Subcutaneous preadipocyte (primary cell): ENCODE data around the gene PLA2G3.

DNA sequence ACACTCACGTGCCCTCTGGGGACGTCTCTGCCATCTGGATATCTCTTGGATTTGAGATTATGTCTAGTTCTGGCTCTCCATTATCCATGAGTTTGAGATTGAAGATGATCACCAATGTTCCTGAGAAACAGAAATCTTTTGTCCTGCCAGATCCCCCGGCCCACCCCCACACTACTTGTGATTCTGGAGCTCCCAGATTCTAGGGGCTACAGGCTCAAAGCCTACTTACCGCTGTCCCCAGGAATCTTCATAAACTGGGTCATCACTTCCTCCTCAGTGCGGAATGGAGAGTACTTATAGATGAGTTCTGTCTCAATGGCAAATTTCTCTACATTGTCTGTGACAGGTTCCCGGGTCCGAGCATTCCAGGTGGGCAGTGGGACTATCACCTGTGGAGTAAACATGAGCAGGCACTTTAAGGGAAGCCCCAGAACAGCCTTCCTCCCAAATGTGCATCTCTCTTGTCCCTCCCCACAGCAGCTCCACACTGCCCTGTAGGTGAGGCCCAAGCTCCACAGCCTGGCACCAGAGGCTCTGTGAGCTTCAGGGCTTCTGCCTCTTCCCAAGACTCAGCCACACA, 26.6 kb downstream of the MORC2 start:
- CAGE, long polyA plus RNA = no peak

- CAGE, long polyA plus RNA = no peak
These were observed 22.2 kb downstream of the MORC2 start for GRCh38 chr22:30946227-30946999.

DNA sequence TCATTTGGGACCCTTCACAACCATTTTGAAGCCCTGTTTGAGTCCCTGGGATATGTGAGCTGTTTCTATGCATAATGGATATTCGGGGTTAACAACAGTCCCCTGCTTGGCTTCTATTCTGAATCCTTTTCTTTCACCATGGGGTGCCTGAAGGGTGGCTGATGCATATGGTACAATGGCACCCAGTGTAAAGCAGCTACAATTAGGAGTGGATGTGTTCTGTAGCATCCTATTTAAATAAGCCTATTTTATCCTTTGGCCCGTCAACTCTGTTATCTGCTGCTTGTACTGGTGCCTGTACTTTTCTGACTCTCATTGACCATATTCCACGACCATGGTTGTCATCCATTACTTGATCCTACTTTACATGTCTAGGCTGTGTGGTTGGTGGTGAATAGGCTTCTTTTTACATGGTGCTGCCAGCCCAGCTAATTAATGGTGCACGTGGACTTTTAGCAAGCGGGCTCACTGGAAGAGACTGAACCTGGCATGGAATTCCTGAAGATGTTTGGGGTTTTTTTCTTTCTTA, 1.8 kb upstream of the MORC2 start:
- CAGE, long polyA plus RNA = no peak

DNA sequence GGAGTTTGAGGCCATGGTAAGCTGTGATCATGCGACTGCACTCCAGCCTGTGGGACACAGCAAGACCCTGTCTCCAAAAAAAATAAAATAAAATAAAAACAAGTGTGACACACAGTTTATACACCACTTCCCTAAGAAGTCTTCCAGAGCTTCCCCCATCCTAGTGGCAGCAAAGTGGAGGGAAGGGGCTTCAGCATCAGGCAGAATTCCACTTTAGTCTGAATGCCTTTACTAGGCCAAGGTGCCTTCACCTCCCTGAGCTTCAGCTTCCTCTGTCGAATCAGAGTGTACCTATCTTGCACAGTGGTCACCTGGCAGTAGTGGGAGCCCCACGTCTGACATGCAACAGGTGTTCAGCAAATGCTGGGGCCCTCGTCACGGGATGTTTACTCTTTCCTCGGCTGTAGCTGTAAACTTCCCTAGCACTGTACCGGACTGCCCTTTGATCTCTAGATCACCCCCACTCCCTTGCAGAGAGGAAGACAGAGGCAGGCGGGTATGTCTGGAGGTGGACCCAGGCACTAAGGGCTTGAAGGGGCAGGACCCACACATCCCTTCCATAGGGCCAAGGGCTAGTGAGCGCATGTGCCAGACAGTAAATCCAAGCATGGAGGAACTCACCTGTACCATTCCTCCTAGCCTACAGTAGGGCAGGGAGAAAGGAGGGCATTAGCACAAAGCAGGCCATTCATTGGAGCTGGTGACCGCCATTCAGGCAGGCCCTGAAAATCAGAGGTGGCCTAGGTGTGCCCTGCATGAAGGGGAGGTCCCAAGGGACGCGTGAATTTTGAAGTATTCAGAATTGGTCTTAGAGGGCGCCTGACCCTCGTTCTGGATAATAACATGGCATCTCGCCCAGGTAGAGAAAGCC, 2.1 kb upstream of the SMTN start:
- CAGE, long polyA plus RNA = no peak

DNA sequence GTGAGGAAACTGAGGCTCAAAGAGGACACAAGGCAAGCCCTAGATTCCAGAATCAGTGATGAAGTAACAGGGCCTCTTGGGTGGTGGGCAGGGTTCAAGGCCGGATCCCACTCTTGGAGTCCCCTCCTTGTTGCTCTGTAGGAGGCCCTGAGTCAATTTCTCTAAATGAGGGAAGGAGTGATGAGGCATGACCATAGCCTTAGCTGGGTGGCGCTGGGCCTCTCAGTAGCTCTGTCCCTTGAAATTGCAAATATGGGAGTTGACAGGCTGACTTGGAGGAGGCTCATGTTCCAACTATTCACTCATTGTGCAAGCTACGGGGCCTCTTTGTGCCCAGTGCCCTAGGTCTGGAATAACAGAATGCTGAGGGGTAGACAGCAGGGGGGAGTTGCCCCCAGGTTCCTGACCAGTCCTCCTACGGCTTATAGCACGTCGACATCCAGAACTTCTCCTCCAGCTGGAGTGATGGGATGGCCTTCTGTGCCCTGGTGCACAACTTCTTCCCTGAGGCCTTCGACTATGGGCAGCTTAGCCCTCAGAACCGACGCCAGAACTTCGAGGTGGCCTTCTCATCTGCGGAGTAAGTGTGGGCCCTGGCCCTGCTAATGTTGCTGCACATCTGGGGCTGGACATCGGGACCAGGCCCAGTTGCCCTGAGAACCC, 7.9 kb downstream of the SELENOM start:
- CAGE, long polyA plus RNA = no peak

DNA sequence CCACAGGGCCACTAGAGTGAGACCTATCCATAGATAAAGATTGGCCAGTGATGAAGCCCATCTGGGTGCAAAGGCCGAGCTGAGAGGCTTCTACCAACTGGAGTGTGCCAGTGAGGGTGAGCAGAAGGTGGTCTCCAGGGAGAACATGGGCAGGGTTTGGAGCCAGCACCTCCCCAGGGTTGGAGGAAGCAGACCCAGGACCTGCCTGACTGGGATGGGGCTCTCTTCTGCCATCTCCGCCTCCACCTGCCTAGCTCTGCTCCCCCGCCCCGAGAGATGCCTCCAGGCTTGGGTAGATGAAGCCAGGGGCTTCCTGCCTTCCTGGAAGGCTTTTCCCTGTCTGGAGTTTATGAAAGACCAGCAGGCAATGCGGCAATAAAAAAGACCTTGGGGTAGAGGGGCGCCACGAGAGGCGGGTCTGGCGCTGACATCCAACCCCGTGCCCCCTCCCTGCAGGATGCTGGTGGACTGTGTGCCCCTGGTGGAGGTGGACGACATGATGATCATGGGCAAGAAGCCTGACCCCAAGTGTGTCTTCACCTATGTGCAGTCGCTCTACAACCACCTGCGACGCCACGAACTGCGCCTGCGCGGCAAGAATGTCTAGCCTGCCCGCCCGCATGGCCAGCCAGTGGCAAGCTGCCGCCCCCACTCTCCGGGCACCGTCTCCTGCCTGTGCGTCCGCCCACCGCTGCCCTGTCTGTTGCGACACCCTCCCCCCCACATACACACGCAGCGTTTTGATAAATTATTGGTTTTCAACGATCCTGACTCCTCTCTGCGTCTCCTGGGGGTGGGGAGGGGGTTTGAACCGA, 3.3 kb downstream of the SELENOM start:
- CAGE, long polyA plus RNA = no peak

DNA sequence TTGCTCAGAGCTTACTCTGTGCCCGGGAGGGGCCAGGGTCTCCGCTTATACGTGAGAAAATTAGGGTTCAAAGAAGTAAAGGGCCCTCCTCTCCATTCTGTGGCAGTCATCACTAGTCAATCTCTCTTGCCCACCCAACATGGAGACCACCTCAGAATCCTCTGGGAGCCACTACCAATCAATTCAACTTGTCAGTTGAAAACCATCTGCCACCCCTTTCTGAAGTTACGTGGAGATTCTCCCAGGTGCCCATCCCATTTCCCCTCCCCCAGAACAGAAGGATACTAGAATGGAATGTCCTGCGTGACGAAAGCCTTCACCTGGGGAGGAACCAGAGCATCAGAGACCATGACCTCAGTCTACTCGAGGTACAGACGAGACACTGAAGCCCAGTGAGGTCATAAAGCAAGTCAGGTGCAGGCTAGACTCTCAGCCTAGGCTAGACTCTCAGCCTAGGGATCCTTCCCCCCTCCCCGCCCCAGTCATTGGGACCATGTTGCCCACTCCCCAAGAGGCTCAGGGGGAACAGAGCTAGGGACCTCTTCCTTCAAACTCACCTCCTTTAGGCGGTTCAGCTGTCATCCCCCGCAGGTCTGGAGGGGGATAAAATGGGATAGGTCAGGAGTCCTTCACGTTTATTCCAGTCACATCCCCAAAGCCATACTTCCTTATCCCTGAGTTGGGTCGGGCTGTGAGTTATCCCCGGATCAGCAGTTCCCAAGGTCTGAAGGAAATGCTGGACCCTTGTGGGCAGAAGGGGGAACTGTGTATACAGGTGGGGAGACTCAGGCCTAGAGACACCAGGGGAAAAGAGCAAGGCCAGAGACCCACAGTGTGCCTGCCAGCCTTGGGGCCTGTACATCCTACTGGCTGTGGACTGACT, 1.8 kb downstream of the SELENOM start:
- CAGE, long polyA plus RNA = no peak

DNA sequence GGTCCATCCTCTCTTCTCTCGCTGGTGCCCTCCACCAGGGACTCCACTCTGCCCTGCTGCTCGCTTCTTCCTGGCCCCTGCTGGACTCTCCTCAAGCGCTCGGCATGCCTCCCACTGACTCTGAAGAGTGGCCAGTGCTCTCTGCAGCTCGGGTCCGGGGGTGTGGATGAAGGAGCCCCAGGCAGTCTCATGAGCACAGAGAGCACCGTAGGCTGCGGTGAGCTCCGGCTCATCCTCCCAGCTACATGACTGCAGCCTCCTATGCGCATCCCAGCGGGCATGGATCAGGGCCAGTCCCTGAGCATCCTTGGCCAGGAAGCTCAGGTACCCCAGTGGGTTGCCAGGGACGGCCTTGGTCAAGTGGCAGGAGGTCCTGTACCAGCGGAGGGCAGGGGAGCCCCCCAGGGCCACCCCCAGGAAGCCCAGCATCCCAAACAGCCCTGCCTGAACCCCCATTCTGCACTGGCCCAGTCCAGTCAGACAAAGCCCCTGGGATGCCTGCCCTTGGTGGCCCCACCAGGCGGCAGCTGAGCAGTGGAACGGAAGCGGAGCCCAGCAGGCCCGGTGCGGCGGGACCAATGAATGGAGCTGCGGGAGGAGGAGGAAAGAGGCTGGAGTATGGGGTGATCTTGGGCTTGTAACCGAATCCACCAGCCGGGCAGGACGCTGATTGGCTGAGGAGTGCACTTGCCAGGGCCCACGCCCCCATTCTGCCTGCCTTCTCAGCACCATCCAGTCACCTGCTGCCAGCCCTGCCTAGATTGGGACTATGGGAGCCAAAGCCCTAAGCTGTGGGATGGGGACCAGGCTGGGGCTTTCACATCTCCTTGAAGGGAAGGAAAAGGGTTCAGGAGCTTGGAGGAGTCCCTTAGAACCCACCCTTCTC, at the start of gene PLA2G3:
PLA2G3 (minus strand) TSS at position 610 of the 886 bp plus-strand sequence.
- CAGE, long polyA plus RNA = no peak

DNA sequence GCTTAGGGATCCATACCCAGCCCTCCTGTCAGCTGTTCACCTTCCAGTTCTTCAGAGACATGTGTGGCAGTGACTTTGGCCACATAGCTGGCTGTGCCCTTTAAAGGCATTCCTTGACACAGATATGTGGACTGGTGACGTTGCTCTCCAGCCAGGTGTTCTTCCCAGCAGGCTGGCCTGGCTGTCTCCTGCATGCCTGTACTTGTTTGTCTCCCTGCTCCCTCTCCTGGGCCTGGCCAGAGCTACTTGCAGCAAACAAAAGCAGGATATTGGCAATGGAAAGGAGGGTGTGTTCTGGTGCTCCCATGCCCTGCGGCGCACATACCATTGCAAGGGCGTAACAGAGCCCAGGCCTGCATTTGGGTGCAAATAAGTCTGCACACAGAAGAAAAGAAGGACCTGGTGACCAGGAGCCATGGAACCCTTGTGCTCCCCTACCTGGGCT, 38.3 kb downstream of the PIK3IP1 start:
- CAGE, long polyA plus RNA = no peak

DNA sequence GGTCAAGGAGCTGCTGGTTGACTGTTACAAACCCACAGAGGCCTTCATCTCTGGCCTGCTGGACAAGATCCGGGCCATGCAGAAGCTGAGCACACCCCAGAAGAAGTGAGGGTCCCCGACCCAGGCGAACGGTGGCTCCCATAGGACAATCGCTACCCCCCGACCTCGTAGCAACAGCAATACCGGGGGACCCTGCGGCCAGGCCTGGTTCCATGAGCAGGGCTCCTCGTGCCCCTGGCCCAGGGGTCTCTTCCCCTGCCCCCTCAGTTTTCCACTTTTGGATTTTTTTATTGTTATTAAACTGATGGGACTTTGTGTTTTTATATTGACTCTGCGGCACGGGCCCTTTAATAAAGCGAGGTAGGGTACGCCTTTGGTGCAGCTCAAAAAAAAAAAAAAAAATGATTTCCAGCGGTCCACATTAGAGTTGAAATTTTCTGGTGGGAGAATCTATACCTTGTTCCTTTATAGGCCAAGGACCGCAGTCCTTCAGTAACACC, 15.2 kb downstream of the PIK3IP1 start:
- CAGE, long polyA plus RNA = no peak

- CAGE, long polyA plus RNA = no peak
These were observed 3.3 kb downstream of the PIK3IP1 start for GRCh38 chr22:31288898-31289422.

GRCh38 chr22:31342996-31343754, 3.0 kb downstream of the PATZ1 start:
- CAGE, long polyA plus RNA = no peak

GRCh38 chr22:31345318-31346171, 601 bp downstream of the PATZ1 start:
- CAGE, long polyA plus RNA = no peak

GRCh38 chr22:31346407-31347286, 501 bp upstream of the PATZ1 start:
- CAGE, long polyA plus RNA = no peak

DNA sequence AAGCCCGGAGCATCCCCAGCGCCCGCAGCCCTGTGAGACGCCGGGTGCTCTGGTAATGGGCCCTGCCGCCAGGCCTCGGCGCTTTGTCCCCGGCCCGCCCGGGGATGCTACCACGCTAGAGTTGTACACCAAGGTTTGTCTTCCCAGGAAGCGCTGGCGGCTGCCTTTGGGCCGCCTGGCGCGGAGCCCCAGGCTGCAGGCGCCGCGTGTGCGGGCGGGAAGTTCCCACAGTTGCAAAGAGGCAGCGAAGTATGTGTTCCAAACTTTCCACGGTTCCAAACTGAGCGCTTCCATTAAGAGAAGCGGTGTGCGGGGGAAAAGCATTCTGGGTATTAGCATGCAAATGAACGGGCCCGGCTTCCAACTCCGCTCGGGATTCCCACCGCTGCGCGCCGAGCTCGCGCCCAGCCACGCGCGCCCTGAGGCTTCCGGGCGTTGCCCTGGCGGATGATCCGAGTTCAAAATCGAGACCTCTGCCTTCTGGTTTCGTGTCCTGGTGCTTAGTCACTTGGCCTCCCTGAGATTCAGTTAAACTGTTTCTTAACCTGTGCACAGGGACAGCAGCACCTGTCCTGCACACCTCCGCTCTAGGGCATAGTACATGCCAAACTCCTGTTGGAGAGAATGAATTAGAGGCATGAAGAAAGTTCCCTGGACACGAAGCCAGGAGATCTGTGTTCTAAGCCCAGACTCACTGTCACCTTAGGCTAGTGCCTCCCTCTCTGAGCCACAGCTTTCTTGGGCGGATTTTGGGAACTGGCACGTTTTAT, 1.3 kb upstream of the PATZ1 start:
- CAGE, long polyA plus RNA = no peak

GRCh38 chr22:31621534-31621909, 40.5 kb downstream of the PISD start:
- CAGE, long polyA plus RNA = no peak

DNA sequence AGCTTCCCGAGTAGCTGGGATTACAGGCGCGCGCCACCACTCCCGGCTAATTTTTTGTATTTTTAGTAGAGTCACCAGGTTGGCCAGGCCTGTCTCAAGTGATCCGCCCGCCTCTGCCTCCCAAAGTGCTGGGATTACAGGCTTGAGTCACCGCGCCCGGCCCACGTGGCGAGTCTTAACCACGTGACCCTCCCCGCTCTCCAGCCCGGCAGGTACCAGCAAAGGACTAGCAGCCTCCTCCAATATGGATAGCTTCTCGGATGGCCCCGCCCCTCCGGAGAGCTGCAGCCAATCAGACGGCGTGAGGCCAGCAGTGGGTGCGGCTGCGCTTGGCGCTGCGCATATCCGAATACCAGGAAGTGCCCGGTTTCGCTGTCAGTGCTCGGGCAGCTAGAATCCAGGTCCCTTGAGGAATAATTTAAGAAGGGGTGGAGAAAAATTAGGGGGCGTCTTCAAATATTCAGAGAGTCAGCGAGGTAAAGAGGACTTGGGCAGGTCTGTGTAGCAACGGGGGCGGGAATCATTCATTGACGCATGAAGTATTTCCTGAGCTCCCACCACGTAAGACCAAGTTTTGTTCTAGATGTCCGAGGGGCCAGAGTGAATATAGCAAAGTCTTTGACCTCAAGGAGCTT, 14.7 kb upstream of the PISD start:
- CAGE, long polyA plus RNA = no peak

- CAGE, long polyA plus RNA = no peak
These were observed 59.4 kb downstream of the DEPDC5 start for GRCh38 chr22:31813150-31813753.

GRCh38 chr22:32059022-32059438, 16.0 kb downstream of the SLC5A1 start:
- CAGE, long polyA plus RNA = no peak

GRCh38 chr22:32531686-32533042, 57.6 kb downstream of the FBXO7 start:
- CAGE, long polyA plus RNA = no peak